Monocyte (primary cell): ENCODE measurements around a stretch of chr14.

- PRO-cap, 2 experiments, result no peak in any of the 2 experiments
Measured at GRCh38 chr14:105889657-105890255, 363.4 kb downstream of the TMEM121 start.

GRCh38 chr14:105944826-105945324 lies 418.5 kb downstream of the TMEM121 start:
- PRO-cap, 2 experiments, result no peak in any of the 2 experiments

DNA sequence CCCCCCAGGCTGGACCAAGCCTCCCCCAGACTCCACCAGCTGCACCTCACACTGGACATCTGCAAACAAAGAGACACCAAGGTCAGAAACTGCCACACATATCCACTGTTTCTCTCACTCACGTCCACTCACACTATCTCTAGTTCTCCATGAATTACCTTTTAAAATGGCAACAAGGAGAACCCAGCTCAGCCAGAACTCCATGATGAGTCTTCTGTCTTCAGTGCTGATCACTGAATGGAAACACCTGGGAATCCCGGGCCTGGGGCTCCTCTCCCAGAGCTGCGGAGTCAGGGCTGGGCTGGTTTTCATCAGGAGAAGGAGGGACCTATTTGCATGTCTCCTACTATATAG lies 562.0 kb downstream of the TMEM121 start:
- PRO-cap, 2 experiments, result no peak in any of the 2 experiments

DNA sequence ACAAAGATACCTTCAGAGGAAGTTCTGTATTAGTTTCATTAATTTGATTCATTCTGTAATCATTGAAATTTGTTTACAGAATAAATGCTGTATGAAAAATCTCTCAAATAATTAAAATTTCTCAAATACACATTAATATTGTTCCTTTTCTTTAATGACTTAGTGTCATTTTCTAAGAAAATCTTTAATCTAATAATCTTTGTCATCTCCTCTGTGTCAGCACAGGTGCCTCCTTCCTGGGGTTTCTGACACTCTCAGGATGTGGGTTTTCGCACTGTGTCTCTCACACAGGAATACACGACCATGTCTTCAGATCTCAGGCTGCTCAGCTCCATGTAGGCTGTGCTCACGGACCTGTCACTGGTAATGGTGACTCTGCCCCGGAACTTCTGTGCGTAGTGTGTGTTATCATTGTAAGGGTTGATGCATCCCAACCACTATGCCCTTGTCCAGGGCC lies 647.7 kb downstream of the TMEM121 start:
- PRO-cap, 2 experiments, result no peak in any of the 2 experiments

DNA sequence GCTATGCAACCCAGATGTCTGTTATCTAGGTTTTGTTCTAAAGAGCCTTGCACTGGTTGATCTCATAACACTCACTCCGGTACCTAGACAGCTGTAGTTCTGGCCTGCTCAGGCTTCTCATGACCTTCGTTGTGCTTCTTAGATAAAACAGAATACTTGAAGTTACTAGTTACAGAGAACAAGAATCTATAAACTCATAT lies 983.5 kb downstream of the TMEM121 start:
- PRO-cap, 2 experiments, result no peak in any of the 2 experiments

GRCh38 chr14:106510844-106511214 lies 984.4 kb downstream of the TMEM121 start:
- PRO-cap, 2 experiments, result no peak in any of the 2 experiments

DNA sequence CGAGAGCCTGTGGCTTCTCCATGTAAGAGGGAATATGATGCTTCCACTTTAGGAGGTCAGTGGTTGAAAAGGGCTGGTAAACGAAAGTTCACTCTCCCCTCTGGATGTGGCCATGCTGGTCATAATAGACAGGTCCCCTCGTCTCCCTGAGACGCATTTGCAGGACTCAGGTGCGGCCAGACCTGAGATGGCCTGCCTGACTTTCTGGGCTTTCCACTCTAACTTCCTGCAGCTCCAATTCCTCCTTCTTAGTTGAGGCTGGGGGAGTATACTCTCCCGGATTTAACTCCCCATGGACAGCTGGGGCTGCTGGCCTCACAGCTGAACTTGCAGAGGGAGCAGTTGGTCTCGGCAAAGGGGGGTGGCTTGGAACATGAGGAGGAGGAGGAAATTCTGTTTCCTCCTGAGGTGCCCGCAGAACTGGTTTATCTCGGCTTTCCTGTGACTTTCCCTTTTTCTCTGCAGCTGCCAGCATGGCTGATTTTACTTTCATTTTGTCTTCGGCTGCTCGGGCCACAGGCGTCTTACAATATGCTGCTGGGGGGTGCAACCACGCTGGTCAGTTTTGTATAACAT lies 1317.4 kb downstream of the TMEM121 start:
- PRO-cap, 2 experiments, result peak in 2 of 2 experiments; most common plus-strand start position 492 of the sequence (in 2); most common minus-strand start position 359 of the sequence (in 1)

DNA sequence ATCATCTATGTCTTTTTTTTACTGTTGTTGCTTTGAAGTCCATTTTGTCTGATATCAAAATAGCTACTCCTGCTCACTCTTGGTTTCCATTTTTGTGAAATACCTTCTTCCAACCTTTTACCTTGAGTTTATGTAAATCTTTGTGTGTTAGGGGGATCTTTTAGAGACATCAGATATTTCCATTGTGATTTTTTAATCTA lies 1320.2 kb downstream of the TMEM121 start:
- PRO-cap, 2 experiments, result no peak in any of the 2 experiments